OCI-LY7 (cell line): ENCODE measurements around the genes CUEDC1, VEZF1, SRSF1 and LPO.

- PRO-cap = no peak
- RAMPAGE, long total RNA = no peak
These were observed 39.0 kb downstream of the CUEDC1 start for GRCh38 chr17:57916049-57916789.

- PRO-cap = no peak
- RAMPAGE, long total RNA = no peak
These were observed at the start of gene CUEDC1 for GRCh38 chr17:57954943-57955525. Gene CUEDC1, minus strand, starts transcription at chr17:57955412.

GRCh38 chr17:57987428-57988458 lies at the start of gene VEZF1:
Gene VEZF1, minus strand, starts transcription at chr17:57988254.
- PRO-cap = bidirectional peak, plus-strand start at chr17:57988515, minus-strand start at chr17:57988254
- RAMPAGE, long total RNA = no peak

- PRO-cap = no peak
- RAMPAGE, long total RNA = no peak
These were observed 4.4 kb upstream of the VEZF1 start for GRCh38 chr17:57992375-57992966.

DNA sequence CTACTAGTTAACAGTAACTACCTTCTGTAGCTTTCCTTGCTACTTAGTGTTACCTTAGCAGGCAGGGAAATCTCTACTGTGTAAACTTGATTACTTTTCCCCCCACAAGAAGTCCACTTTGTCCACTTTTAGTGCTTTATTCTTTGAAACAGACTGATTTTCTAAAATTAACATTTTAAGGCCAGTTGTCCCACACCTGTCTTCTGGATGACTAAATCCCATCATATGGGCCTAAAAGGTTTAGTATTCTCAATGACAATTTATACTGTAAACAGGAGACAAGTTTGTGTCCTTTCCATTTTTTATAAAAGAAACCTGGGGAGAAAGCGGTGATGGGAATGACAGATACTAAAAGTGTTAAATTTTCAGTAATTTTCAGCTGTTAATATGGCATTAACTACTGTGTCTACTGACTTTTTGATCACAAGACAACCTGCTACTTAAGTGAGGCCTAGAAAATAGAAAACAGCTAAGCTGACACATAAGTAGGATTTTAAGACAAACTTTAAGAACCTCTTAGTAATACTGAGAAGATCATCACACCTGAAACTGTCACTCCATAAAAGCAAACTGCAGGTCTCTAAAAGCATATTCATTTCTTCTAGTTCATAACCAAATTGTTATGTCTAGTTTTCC lies 8.2 kb downstream of the SRSF1 start:
- PRO-cap = no peak
- RAMPAGE, long total RNA = no peak

- PRO-cap = no peak
- RAMPAGE, long total RNA = no peak
These were observed 4.8 kb downstream of the SRSF1 start for GRCh38 chr17:58002209-58002777.

DNA sequence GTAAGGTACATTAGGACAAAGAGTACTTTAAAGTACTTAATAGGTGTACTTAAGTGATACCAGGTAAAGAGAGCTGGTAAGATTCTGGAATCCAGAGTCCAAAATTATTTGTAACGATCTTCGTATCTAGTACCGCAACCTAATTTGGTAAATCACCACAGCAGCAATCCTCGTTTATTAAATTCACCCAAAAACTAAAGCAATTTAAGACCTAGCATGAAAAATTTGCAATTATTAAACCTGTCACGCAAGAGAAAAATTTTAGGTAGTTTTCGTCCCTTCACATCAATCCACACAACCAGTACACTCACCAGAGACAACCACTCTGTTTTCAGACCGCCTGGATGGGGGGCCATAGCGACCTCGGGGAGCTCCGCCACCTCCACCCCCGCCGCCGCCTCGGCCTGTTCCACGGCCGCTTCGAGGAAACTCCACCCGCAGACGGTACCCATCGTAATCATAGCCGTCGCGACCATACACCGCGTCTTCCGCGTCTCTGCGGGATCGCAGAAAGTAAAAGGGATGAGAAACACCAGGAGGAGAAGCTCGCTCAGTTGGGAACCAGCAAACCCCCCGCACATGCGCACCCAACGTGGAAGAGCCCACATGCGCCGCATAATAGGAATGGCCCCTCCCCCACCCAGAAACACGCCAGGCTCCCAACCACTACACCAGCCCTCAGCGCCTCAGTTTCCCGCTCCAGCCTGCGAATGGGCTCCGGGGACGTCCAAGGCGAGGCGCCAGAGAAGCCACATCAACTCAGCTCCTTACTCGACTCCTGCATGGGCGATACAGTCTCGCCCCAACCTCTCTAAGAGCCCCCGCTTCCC lies 799 bp downstream of the SRSF1 start:
- PRO-cap = unidirectional peak, plus-strand start at position 645 of the sequence
- RAMPAGE, long total RNA = no peak

DNA sequence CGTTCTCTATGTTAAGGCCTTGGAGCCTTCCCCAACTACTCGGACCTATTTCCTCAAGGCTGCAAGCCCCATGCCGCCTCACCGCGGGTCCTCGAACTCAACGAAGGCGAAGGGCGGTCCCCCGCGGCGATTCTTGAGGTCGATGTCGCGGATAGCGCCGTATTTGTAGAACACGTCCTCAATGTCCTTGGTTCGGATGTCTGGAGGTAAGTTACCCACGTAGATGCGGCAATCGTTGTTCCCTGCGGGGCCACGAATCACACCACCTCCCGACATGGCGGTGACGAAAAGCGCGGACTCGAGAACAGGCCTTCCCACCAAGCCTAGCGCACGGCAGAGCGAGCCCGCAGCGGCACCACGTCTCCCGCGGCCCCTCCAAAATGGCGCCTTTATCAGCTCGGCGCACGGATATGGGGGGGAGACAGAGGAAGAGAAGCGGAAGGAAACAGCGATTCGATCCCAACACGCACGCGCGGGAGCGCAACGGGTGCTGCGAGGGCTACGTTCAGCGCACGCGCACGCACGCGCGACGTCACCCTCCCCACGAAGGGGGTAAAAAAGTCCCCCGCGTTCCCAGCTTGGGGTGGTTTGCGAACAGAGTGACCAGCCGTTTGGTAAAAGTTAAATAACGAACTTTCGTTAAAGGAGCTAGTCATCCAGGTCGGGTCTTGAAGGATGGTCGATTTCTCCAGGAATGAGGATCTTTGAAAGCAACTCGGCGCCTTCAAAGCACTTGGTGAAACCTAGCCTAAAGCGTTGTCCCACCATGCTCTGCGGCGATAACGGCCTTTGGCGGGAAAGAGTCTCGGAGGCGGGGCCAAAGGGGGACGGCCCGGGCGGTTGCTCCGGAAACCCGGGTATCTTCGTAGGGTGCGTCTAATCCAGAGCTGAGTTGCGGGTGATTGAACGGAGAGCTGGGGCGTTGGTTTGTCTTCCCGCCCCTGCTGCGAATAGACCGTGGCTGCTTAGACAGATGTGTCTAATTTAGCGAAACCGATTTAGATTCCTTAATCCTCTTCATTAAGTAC lies at the start of gene SRSF1:
Gene SRSF1, minus strand, starts transcription at position 385 of the 1,028 bp plus-strand sequence.
- PRO-cap = bidirectional peak, plus-strand start at position 568 of the sequence, minus-strand start at position 363 of the sequence; bidirectional peak, plus-strand start at position 890 of the sequence, minus-strand start at position 696 of the sequence
- RAMPAGE, long total RNA = start-site peak on the minus strand centred at position 384 of the sequence, 38 bp wide, 1,943 and 687 reads in 2 replicates

GRCh38 chr17:58238351-58238662 lies at the start of gene LPO:
Gene LPO, plus strand, starts transcription at chr17:58238584.
- PRO-cap = no peak
- RAMPAGE, long total RNA = no peak

DNA sequence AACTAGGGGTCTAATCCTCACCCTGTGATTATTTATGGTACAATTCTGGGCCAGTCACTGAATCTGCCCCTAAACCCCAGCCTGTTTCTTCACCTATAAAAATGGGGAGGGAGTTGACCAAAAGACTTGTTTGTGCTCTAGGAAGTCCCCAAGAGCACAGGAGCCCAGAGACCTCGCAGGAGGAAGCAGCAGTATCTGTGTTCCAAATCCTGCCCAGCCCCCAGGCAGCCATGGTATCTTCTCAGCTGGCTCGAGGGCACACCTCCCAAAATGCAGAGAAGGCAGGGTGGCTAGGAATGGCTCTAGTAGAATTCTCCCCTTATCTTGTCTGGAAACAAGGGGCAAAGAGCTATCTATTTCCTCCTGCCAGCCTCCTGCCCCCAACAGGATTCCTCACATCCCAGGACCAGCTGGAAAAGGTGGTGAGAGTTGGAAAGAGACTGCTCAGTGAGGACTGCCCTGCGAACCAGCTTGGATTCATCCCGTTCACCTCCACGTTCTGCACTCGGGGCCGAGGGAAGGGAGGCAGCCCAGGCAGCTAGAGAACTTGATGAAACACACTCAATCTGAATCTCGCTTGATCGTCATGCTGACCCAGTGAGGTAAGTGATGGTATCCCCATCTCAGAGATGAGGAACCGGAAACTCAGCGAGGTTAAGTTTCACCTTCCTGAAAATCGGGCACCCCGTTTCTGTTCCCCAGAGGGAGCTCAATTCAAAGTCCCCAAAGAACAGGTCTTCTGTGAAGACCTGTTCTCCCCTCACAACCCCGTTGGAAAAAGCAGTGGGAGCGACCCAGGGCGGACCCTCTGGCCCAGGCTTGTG lies 8.7 kb upstream of the TSPOAP1 start:
- PRO-cap = bidirectional peak, plus-strand start at position 157 of the sequence, minus-strand start outside the sequence
- RAMPAGE, long total RNA = no peak

- PRO-cap = no peak
- RAMPAGE, long total RNA = no peak
These were observed 10.0 kb downstream of the SUPT4H1 start for GRCh38 chr17:58341837-58342548.

DNA sequence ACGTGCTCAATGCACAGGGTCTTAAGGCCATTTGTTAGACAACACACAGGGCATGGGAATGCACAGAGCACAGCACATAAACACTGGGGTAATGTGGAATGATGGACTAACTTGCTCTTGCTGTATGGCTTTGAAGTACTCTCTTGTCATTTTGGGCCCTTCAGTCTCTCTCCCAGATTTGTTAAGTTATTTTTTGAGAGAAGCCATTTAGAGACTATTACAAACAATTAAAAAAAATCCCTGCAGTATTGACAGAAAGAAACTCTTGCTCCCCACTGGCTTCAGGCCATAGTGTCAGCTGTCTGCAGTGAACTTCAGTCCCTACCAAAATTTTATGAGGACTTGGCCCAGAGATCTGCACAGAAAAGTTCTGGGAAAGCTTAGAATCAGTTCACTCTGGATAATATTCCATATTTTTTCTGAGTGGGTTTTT lies 30.8 kb upstream of the SUPT4H1 start:
- PRO-cap = no peak
- RAMPAGE, long total RNA = no peak

DNA sequence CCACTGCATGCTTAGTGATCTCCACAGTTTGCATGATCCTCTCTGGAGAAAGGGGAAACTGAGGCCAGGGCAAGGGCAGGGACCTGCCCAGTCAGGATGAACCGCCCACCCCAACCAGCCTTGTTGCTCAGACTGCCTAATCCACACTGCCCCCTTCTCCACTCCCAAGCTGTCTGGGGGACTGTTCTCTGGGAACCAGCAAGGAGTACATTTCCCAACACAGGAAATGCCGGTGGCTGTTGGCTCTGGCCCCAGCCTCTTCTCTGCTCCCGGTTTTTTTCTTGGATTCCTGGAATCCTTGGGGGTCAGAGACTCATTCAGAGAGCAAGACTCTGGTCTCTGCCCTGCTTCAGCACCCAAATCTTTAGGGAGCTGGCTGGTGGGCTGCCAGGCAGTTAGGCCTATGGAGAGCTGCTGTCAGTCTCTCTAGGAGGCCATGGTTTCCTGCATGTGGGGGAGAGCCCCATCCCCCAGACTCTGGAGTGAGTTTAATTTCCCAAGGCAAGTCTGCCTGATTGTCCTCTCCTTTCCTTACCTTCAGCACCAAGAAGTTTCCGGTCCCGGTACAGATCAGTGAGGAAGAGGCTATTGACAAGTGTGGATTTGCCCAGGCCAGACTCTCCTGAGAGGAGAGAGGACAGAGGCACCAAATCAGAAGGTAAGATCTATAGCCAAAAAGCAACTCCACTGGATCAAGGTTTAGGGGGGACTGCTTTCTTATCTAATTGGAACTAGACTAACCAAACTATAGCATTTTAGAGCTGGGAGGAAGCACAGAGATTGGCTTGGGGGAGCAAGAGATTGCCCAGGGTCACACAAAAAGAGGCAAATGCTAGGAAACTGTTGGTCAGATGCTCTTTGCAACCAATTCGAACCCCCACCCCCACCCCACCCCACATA lies 11.0 kb upstream of the MTMR4 start:
- PRO-cap = no peak
- RAMPAGE, long total RNA = no peak

- PRO-cap = no peak
- RAMPAGE, long total RNA = no peak
These were observed 25.1 kb upstream of the SEPTIN4 start for GRCh38 chr17:58569219-58569542.

DNA sequence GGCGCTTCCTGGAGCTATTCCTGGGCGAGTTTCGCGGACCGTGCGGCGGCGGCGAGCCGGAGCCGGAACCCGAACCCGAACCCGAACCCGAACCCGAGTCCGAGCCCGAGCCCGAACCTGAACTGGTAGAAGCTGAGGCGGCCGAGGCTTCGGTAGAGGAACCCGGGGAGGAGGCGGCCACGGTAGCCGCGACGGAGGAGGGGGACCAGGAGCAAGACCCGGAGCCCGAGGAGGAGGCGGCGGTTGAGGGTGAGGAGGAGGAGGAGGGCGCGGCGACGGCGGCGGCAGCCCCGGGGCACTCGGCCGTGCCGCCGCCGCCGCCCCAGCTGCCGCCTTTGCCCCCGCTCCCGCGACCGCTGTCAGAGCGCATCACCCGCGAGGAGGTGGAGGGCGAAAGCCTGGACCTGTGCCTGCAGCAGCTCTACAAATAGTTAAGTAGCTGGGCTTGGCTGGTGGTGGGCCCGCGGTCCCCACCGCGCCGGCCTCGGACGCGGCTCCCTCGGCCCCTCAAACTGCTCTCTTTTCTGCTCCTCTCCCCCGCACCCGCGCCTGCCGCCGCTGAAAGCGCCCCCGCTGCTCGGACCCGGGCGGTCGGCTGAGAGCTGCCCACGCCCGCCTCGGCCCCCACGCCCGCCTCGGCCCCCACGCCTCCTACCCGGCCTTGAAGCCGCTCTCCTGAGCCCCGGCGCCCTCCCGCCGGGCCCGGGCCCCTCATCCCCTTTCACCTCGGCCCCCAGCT lies 547 bp downstream of the PPM1E start:
- PRO-cap = no peak
- RAMPAGE, long total RNA = no peak

- PRO-cap = no peak
- RAMPAGE, long total RNA = no peak
These were observed 6.5 kb downstream of the YPEL2 start for GRCh38 chr17:59337861-59338367.

DNA sequence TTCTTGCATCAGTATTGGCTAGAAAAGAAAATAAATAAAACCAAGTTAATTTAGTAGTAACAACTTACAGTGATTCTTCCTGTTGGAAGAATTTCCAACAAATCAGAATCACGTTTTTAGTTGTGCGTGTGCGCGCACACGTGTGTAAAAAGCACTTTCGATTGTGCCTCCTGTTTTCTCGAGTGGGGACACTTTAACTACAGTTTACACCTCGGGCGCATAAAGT lies 69.1 kb downstream of the YPEL2 start:
- PRO-cap = no peak
- RAMPAGE, long total RNA = no peak

DNA sequence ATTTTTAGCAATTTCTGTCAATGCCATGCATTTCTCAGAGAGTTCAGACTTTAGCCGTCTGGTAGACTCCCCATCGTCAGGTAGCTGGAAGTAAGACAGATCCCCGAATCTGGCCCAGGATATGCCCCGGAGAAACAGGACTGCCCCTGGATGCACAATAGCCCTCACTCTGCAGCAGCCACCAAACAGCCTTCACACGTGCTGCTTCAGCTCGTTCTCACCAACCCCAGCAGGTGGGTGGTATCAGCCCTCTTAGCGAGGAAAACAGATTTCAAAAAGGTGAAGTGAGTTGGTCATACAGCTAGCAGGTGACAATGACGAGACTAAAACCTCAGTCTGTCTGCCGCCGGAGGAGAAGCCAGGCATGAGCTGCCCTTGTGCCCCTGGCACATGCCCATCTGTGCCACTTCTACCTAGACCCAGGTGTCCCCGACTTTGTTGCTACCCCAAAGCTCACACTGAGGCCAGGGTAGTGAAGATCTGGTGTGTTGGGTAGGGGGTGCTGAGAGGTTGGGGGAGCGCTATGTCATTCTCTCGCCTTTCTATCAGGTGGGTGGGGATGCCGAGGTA lies 92.5 kb downstream of the YPEL2 start:
- PRO-cap = no peak
- RAMPAGE, long total RNA = no peak

DNA sequence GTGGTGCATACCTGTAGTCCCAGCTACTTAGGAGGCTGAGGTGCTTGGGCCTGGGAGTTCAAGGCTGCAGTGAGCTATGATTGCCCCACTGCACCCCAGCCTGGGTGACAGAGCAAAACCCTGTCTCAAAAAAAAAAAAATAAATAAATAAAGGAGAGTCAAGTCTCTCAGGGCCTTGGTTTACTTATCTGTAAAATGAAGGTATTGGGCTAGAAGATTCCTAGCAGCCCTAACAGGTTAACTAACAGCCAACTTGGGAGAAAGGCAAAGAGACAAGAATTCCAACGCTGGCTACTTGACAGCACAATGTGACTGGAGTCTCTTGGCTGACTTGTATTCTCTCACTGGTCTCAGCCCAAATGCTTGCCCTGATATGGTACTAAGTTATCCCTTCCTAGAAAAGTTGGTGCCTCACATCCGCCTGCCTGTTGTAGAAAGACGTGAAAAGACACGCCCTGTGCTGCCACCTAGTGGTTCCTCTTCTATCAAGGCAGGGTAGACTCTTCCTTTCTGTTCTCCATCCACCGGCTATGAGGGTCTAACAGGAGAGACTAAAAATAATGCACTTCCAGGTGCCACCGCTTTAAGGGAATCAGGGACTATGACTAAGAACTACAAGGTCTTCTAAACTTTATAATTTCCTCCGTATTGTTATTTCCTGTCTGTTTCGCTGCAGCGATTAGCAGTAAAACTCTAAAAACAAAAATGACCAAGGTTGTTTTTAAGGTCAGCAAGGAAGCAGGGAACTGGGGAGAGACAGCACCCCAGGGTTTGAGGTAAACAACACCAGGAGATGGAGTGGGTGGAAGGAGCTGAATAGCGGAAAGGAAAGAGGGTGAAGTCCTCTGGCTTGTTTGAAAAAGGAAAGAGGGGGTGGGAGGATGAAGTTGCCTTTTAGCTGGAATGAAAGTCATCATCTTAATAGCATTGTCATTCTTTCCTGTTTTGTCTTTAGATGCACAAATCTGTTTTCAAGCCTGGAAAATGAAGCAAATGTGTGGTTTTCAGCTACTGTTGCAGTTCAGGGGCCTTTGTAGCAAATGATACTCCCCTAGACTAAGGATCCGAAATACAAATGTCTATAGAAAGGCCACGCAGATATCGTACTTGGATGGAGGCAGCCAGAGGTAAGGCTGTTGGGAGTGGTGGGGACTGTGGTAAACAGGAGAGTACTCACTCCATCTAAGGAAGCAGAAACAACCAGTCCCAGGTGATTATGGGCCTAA lies 109.5 kb downstream of the YPEL2 start:
- PRO-cap = no peak
- RAMPAGE, long total RNA = no peak

DNA sequence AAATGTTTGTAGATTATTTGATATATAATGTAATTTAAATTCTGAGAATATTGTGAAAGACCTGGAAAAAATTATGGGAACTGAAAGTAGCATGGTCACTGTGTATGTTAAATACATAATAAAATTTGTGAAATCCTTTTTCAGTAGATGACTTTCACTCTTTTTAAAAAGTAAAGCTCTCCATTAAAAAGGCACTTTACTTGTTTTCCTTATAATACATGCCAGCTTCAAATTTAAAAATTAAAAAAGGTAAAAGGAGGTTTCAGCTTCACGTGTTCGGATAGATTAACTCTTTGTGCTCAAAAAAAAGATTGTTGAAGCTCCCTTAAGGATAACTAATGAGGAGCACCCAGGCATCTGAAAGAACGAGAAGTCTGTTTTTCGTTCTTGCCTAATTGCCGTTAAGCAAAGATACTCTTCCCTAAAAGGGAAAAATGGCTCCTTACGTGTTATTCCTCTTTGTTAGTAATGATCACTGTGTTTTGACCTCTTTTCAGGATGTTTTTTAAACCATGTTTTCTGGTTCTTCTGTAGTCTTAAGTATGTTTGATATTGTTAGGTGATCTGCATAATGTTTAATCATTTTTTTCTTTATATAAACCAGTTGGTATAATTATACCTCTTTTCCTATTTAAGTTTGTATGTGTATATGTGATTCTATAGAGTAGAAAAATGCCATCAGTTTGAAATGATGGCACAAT lies 87.7 kb downstream of the TUBD1 start:
- PRO-cap = no peak
- RAMPAGE, long total RNA = no peak